Myometrial cell (primary cell): ENCODE data around the genes ATG9B, ASIC3, H2BK1 and SMARCD3.

GRCh38 chr7:150973894-150974385 lies 4.2 kb downstream of the KCNH2 start:
- RAMPAGE, long total RNA, result no peak

DNA sequence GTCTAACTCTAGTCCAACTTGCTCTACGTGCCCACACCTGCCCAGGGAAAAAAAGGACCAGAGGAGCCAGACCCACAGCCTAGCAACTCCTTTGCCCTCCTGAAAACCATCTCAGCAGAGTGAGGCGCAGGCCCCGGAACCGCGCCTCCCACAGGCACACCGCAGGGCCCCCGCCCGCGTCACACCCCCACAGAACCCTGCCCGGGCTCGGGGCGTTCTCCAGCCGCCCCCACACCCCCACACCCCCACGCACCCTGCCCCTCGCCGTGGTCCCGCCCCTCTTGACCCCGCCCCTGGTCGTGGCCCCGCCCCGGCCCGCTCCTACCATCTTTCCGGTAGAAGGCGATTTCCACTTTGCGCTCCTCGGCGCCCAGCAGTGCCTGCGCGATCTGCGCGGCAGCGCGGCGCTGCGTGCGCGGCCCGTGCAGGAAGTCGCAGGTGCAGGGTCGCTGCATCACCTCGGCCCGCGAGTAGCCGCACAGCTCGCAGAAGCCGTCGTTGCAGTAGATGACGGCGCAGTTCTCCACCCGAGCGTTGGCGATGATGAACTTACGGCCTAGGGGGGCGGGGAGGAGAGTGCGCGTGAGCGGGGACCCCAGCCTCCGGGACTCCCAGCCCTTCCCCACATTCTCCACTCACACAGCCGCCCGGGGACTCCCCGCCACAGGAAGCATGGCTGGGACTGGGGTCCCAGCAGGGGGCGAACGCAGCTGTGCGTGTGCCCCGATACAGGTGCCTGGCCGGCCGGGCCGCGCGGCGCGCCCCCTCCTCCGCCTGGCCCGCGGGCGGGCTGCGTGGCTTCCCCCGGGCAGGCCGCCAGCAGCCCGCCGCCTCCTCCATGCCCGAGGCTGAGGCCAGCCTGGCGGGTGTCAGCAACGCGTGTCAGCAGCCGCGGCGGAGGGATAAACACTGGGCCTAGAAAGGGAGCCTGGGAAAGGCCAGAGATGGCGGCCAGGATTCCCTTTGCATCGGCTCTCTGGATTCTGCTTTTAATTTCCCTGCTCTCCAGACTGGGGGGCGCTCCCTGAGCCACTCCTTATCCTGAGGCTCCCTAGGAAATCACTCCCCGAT lies 3.4 kb downstream of the KCNH2 start:
- RAMPAGE, long total RNA, result no peak

DNA sequence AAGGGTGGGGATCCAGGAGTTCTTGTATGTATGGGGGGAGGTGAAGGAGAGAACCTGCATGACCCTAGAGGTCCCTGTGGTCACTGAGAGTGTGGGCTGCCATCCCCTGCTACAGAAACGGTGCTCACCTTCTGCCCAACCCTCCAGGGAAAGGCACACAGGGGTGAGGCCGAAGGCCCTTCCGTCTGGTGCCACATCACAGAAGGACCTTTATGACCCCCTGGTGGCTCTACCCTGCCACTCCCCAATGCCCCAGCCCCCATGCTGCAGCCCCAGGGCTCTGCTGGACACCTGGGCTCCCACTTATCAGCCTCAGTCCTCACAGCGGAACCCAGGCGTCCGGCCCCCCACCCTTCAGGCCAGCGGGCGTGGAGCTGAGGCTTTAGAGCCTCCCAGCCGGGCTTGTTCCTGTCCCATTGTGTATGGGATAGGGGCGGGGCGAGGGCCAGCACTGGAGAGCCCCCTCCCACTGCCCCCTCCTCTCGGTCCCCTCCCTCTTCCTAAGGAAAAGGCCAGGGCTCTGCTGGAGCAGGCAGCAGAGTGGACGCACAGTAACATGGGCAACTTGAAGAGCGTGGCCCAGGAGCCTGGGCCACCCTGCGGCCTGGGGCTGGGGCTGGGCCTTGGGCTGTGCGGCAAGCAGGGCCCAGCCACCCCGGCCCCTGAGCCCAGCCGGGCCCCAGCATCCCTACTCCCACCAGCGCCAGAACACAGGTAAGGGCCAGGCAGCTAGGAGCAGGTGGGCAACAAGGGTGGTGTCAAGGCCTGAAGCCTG lies 2.6 kb downstream of the NOS3 start:
- RAMPAGE, long total RNA, result no peak

- RAMPAGE, long total RNA, result no peak
Measured at GRCh38 chr7:150994556-150995504, 4.0 kb downstream of the NOS3 start.

DNA sequence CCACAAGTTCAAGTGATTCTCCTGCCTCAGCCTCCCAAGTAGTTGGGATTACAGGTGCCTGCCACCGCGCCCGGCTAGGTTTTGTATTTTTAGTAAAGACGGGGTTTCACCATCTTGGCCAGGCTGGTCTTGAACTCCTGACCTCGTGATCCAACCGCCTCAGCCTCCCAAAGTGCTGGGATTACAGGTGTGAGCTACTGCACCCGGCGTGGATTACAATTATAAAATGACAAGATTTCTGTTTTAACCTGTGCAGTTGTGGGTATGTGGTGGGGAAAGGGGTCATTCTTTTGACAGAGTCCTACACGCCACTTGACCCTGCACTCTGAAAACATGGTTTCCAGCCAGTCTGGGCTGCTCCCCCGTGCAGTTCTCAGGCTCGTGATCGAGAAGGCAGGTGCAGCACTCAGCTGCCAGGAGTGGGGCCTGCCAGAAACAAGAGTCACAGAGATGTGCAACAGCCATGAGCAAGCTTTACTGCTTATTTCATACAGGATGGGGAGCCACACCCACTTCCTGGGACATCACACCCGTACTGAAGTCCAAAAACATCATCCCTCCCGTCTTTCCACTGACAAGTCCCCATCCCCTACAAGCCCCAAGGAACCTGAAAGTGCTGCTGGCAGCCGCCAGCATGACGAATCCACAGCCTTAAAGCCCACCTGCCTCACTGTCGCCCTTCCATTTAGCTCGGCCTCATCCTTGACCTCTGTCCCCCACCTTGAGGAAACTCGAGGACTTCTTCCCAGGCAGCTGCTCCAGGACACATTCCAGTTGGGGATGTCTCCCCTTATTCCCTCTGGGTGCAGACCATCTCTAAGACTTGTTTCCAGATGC lies 9.4 kb downstream of the ATG9B start:
- RAMPAGE, long total RNA, result no peak

DNA sequence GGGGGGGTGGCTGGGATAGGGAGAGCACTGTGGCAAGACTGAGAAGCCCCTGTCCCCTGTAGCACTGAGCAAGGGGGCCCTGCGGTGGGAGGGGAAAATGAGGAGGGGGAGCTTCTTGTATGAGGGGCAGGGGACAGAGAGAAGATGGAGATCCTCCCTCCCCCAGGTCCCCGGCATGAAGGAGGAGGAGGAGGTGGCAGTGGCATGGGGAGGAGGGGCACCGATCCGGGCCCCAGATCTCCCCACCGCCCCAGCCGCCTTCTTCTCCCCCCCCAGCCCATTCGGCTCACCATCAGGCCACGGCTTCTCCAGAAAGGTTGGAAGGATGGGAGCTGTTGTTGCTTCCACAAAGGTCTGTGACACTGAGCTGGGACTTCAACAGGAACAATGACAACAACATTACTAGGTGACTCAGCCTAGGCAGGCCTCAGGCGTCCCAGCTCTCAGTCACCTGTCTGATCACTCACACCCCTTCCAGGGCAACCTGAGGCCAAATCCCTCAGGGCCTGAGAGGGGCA lies at the start of gene ATG9B:
TSS of gene ATG9B (minus strand) at position 364 of the 518 bp plus-strand sequence.
- RAMPAGE, long total RNA, result no peak

DNA sequence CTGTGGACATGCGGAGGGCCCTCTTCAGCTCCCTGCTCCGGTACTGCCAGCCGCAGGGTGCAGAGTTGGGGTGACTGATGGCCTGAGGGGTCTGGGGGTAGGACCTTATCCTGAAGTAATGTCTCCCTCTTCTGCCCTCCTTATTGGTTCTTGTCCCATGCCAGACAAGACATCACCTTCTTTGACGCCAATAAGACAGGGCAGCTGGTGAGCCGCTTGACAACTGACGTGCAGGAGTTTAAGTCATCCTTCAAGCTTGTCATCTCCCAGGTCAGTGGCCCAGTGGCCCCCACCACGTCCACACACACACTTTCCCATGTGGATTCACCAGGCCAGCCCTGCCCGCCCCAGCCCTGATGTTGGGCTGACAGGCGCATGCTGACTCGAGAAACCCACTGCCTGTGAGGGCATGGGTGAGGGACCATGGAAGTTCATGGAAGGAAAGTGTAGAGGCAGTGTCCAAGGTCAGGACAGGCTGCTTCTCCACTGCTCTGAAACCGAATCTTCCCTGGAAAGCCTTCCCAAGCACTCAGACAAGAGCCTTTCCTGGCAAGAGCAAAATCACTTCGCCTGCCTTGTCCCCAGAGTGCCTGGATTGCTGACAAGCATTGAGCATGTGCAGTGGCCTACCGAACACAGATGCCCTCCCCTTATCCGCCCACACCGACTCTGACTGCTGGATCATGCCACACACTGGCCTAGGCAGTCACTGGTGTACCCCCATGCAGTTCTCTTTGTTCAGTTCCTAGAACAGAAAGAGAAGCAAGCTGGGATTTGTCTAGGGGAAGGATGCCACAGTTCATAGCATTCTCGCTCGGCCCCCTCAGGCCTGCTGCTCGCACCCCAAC lies 6.5 kb downstream of the ABCB8 start:
- RAMPAGE, long total RNA, result no peak

DNA sequence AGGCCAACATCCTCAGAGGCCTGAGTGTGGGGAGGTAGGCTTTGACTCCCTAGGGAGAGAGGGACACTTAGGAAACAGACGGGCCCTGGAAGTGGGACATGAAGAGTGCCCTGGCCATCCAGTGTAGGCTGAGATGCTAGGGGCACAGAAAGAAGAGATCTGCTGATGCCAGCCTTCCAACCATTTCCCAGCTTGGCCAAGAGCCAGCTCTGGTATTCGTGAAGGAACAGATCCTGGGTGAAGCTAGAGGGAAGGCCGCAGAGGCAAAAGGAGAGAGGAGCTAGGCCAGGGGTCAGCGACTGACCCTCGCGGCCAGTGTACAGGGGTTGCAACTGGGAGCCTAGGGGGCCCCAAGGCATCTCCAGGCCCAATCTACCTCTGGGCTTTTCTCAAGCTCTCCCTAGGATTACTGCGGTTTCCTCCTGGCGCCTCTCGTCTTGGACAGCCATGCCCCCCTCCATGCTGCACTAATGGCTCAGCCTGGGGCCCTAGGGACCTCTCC lies 306 bp upstream of the ASIC3 start:
- RAMPAGE, long total RNA, result no peak

DNA sequence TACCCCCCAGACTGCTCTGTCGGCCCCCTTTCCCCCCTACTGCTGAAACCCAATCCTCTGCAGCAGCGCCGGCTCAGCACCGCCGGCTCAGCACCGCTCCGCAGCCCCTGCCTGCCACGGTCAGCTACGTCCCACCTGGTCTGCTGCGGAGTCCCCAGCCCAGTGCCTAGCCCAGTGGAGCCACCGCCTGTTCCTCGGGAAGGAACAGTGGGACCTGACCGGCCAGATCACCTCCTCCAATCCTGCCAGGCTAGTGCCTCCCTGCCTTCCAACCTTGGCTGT lies at the start of gene ASIC3:
TSS of gene ASIC3 (plus strand) at position 56 of the 282 bp plus-strand sequence.
- RAMPAGE, long total RNA, result no peak

GRCh38 chr7:151059880-151060234 lies 468 bp downstream of the SLC4A2 start:
- RAMPAGE, long total RNA, result no peak

DNA sequence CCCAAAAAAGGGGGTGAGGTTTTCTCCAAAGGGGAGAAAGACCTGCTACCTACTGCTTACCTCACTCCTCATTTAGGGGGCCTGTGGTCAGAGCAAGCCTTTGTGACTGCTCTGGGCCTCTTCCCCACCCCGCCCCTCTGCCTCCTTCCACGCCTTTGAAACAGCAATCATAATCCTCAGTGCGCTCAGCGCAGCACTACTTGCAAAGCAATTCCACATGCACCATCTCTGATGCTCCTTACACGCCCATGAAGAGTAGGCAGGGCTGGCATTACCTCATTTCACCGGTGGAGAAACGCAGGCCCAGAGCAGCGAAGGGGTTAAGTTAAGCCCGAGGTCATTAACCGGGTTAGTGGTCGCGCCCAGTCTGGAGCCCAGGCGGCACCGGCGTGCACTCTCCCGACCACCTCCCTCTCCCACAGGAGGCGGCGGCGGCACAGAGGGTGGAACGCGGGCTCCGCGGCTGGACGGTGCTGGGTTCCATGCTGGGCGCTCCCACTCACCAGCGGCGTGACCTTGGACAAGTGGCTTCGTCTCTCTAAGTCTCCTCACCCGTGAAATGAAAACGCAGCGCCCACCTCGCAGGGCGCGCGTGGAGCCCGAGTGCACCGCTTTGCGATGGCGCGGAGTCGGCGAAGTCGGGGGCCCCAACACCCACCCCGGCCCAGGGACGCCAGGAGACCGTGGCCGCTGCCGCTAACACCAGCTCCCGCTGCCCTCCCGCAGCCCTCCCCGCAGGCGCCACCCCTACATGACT lies 497 bp downstream of the FASTK start:
- RAMPAGE, long total RNA, result no peak

DNA sequence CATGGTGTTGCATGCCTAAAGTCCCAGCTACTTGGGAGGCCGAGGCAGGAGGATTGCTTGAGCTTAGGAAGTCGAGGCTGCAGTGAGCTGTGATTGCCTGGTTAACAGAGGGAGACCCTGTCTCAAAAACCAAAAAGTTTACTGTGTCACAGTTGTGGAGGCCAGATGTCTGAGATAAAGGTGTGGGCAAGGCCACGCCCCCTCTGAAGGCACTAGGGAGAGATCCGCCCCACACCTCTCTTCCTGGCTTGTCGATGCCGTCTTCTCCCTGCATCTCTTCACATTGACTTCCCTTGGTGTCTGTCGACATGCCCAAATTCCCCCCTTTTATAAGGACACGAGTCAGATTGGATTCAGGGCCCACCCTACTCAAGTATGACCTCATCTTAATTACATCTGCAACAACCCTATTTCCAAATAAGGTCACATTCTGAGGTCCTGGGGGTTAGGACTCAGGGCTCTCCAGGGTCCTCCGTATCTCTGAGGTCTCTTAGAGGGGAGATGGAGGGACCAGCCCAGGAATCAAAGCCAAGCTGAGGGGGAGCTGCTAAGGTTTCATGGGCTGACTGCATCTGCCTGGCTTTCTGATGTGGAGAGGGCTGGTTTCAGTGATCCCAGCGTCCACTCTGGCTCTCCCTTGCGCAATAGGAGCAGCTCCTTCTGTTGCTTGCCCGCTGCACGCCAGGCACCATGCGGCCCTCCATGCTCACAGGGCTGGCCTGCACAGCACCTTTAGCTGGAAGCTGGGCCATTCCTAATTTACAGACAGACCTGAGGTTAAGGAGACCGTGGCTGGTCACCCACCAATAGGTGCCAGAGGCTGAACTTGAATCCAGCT lies 23.2 kb downstream of the AGAP3 start:
- RAMPAGE, long total RNA, result no peak

- RAMPAGE, long total RNA, result no peak
Measured at GRCh38 chr7:151210106-151210520, at the start of gene H2BK1. Gene H2BK1 (minus strand): TSS chr7:151210488.

- RAMPAGE, long total RNA, result no peak
Measured at GRCh38 chr7:151237495-151238519, 5.5 kb downstream of the CHPF2 start.

DNA sequence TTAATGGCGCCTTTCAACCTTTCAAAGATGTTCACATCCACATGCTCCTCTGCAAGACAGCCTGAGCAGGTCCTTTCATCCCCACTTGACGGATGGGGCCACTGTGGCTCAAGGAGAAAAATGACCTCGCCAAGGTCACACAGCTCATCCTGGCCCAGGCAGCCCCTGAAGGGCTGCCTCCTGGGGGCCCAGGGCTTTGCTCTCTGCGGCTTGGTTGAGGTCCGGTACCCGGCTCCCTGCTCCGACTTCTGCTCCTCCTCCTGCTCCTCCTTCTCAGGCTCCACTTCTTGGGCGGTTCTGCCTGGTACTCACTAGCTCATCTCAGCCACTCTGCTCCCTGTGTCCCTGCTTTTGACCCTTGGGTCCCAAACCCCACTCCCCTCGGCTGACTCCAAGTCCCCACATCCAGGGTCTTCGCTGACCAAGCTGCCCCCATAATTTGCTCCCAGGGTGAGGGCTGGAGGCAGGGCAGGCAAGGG lies 2.5 kb downstream of the SMARCD3 start:
- RAMPAGE, long total RNA, result no peak

GRCh38 chr7:151248494-151249014 lies at the start of gene SMARCD3:
Gene SMARCD3 (minus strand): TSS chr7:151248694.
- RAMPAGE, long total RNA, result no peak

DNA sequence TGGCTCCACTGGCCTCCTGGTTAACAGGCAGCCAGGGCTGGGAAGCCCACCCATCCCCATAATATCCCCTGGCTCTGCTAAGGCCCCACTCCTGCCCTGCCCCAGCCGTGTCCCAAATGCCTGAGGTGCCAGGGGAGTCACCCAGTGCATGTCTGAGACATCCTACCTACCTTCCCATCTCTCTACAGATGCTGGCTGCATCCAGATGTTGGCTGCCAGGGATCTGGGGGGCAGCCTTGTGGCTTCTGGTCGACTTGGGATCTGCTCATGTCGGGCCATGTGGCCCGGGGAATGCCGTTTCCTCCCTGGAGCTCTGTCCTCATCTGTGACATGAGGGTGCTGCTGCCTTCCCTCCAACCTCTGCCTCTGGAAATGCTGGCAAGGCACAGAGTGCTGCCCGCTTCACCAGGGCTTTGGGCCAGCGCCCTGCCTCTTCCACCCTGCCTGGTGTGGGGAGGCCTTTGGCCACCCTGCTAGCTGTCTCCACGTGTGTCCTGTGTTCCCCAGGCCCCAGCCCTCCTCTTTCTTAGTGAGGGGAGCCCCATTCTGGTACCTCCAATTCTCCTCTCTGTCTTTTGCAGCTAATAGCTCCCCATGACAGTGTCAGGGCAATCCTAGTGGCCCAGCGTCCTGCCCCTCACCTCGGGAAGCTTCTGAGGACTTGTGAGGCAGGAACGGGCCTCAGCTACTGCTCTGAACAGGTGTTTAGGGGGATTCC lies 5.8 kb upstream of the SMARCD3 start:
- RAMPAGE, long total RNA, result no peak

GRCh38 chr7:151303342-151303827 lies 38.2 kb upstream of the NUB1 start:
- RAMPAGE, long total RNA, result no peak

GRCh38 chr7:151304912-151305278 lies 36.7 kb upstream of the NUB1 start:
- RAMPAGE, long total RNA, result no peak

DNA sequence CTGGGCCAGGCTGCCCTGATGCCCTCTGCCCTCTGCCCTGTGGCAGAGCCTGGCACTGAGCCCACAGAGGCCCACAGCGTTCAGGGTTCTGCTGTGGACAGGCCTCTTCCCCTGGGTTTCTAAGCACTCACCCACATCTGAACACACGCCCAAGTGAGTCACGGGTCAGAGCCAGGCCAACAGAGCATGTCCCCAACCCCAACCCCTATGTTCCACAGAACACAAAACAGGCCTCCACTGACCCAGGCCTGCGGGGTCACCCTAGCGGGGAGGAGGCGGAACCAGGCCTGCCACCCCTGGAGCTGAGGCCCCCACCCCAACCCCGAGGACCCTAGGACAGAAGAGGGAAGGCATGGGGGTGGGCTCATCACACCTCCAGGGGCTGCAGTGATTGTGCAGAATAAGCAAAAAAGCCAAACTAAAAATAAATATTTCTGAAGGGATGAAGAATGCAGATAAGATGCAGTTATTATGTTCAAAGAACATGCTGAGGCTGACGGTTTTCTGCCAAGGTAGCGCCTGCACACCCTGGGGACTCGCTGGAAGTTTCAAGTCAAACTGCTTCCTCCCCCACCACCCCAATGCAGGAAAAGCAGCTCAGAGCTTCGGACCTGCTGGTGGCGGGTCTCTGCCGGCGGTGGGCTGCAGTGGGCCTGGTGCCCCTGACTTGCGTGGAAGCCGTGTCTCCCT lies 5.4 kb downstream of the WDR86 start:
- RAMPAGE, long total RNA, result no peak